Fallopian tube (tissue), 1 donor: ENCODE data around the genes TSPAN5, METAP1, TRMT10A and DDIT4L.

DNA sequence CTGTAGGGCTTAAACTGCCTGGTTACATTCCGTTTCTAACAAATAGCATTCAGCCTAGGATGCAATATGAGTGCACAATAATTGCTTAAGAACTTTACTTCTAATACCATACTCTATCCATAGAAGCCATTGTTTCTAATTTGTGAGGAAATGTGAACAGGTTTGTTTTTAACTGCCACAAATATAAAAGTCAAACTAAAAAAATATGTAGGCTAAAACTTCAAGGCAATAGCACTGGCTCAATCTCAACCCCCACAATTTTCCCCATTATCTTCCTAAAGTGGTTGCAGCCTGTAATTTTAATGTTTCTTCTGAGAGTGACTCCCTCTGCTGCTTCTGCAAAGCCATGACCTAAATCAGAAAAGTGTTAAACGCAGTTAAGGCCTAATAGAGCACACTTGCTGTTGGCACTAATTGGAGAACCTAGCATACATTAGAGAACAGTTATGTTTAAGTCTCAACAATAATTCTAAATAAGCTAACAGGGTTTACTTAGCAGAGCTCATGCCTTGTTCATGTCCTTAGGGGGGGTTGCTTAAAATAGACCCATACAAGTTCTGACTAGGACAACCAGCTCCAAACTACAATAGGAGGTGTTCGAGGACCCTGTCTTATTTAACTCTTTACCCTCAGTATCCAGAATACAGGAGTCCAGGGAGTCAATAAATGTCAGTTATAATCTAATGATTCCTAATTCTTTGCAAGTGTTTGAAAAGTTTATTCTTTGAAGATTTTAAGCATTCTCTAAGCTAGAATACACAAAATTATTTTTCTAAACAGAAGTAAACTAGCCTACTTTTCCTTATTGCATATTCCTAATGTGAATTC, 4.0 kb downstream of the UNC5C start:
- PRO-cap = no peak

- PRO-cap = no peak
Observed at GRCh38 chr4:97148785-97149233, 994.5 kb downstream of the STPG2 start.

- PRO-cap = no peak
Observed at GRCh38 chr4:98284607-98285101, 23.5 kb downstream of the RAP1GDS1 start.

DNA sequence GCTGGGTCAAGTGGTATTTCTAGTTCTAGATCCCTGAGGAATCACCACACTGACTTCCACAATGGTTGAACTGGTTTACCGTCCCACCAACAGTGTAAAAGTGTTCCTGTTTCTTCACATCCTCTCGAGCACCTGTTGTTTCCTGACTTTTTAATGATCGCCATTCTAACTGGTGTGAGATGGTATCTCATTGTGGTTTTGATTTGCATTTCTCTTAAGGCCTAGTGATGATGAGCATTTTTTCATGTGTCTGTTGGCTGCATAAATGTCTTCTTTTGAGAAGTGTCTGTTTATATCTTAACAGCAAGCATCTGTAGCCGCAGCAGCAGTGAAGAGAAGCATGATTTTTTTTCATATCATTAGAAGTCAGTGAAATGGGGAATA, 27.4 kb downstream of the RAP1GDS1 start:
- PRO-cap = no peak

- PRO-cap = no peak
Observed at GRCh38 chr4:98570833-98571404, 87.5 kb downstream of the TSPAN5 start.

- PRO-cap = no peak
Observed at GRCh38 chr4:98652918-98653461, 5.4 kb downstream of the TSPAN5 start.

DNA sequence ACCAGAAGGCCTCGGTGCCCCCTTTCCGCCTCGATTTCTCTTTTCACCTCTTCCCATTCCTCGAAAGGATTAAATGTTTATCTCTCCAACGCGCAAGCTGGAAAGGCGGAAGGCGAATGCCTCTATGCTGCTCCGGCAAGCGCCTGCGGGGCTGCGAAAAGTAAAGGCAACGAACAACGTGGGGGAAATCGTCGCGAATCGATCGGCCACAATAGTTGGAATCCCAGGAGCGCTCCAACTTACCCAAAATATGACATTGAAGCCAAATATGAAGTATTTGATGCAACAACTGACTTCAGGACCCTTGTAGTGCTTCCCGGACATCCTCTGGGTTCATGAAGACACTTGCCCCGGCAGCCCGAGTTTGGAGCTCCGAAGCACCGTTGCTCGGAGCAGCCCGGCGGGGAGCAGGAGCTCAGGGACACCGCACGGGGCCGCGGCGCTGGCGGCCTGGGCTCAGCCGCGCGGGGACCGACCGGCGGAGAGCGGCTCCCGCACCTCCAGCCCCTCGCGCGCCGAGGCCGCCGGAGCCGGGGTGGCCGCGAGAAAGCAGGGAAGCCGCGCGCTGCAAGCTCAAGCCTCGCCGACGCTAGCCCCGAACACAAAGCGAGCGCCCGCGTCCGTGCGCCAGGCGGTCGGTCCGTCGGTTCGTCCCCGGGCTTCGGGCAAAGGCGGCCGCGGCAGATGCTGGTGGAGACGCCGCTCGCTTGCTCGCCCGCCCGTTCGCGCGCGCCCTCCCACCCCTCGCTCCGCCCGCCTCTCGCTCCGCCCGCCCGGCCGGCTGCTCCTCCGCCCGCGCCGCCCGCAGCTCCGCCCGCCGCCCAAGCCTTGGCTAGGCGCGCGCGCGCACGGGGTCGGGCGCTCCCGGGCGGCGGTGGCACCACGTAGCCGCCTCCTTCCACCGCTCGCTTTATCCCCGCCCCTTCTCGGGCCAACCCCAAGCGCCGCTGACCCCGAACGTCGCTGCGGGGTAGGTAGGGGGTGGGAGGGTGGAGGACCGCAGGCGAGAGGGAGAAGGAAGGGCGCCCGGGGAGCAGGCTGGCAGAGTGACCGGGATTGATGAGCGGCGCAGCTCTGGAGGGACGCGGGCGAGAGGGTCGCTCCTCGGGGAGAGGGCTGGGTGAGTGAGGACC, at the start of gene TSPAN5:
Gene TSPAN5, minus strand, starts transcription at position 709 of the 1,133 bp plus-strand sequence.
- PRO-cap = bidirectional peak, plus-strand start at position 1,044 of the sequence, minus-strand start at position 709 of the sequence

GRCh38 chr4:98660063-98660649, 1.7 kb upstream of the TSPAN5 start:
- PRO-cap = no peak

DNA sequence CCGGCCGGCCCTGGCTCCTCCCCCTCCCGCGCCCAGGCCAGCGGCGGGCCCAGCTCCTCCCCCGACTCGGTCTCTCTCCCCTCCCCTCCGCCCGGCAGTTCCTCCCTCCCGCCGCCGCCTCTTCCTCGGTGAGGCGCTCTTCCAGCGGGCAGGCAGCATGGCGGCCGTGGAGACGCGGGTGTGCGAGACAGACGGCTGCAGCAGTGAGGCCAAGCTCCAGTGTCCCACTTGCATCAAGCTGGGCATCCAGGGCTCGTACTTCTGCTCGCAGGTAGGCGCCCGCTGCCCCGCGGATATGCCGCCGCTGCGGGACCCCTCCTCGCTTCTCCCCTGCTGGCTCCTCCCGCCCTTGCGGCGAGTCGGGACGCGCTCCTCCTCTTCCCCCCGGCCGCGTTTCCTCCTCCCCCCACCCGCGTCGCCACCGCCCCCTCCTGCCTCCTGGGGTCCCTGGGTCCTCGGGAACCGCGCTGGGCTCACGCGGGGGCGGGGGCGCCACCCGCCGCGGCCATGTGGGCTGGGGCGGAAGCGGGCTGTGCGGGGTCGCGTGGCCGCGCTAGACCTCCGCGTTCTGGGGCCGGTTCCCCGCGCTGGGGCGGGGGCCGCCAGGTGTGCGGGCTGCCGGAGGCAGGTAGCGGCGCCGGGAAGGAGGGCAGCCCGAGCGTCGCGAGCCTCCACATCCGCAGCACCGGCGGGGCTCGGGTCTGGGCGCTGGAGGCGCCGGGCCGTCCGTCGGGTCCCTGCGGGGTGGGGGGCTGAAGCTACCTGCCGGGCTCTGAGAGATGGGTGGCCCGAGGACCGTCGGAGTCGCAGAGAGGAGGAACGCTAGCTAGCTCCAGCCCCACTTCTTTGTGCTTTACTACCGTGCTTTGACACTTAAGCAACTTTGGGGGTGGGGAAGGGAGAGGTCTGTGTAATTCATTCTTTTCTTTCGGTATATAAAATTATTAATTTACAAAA, at the start of gene METAP1:
Gene METAP1, plus strand, starts transcription at position 125 of the 957 bp plus-strand sequence.
- PRO-cap = bidirectional peak, plus-strand start at position 125 of the sequence, minus-strand start outside the sequence; bidirectional peak, plus-strand start at position 495 of the sequence, minus-strand start at position 351 of the sequence; bidirectional peak, plus-strand start outside the sequence, minus-strand start at position 848 of the sequence

GRCh38 chr4:99013430-99014009, 18.0 kb downstream of the METAP1 start:
- PRO-cap = bidirectional peak, plus-strand start at chr4:99013818, minus-strand start at chr4:99013536

DNA sequence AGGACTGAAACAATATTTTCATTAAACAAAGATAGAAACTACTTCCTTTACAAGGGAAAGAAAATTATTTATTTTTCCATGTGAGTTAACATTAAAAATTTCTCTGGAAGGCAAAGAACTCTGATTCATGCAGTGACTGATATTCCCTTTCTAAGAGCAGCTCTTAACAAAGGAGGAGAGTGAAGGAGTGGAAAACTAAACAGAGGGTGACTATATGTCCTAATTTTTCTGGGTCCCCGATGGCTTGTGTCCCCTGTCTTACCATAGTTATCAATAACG, 40.1 kb downstream of the ADH7 start:
- PRO-cap = no peak

DNA sequence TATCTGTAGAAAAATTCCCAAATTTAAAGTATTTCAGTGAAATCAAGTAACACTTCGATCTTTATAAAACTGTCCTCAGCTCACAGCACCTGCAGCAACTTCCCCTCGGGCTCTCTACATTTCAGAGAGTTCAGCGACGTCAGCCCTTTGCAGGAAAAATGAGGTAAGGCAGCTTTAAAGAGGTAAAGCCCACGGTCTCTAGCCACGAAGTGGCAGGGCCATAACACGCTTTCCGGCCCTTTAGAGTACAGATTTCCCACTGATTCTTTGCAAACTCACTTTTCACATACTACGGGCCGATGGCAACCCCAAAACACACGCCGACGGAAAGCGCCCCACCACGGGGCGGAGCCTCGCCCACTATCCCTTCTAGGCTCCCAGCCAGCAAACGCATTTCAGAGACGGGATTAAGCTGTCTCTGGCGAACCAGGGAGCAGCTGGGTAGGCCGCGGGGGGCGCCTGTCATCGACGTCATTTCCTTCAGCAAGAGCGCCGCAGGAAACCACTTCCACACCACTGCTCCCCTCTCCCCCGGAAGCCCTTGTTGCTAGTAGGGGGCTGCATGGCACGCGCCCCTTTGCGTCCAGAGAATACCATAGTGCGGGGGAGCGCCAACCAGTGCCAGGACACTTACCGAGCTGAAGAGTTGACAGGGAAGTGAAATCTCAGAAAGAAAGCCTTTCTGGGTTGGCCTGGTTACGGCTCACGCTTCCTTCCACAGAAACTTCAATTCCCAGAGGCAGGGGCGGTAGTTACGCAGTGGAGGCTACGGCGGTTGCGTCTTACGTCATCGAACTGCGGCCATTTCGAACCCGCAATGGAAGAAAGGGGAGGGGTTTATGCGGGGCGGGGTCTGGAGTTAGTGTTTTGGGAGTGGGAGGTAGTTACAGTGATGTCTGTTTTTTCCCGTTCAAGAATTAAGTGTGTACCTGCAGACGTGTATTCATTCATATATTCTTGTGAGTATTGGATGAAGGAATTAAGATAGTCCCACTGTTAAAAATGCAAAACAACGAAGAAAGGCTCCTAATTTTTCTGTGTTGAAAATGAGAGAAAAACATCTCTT, at the start of gene TRMT10A:
Gene TRMT10A, minus strand, starts transcription at position 761 of the 1,066 bp plus-strand sequence.
- PRO-cap = bidirectional peak, plus-strand start at position 120 of the sequence, minus-strand start at position 116 of the sequence; unidirectional peak, minus-strand start at position 149 of the sequence; bidirectional peak, plus-strand start at position 486 of the sequence, minus-strand start at position 332 of the sequence; bidirectional peak, plus-strand start at position 865 of the sequence, minus-strand start at position 735 of the sequence

GRCh38 chr4:100190368-100191151, at the start of gene DDIT4L:
Gene DDIT4L, minus strand, starts transcription at chr4:100190468.
- PRO-cap = bidirectional peak, plus-strand start at chr4:100190600, minus-strand start at chr4:100190467

DNA sequence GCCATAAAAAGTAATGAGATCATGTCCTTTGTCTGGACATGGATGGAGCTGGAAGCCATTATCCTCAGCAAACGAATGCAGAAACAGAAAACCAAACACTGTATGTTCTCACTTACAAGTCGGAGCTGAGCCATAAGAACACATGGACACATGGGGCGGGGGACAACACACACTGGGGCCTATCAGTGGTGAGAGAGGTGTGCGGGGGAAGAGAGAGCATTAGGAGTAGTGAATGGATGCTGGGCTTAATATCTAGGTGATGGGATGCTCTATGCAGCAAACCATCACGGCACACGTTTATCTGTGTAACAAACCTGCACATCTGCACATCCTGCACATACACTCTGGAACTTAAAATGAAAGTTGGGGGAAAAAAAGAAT, 81.2 kb downstream of the EMCN start:
- PRO-cap = no peak

GRCh38 chr4:100895445-100896040, 377.7 kb upstream of the EMCN start:
- PRO-cap = no peak

DNA sequence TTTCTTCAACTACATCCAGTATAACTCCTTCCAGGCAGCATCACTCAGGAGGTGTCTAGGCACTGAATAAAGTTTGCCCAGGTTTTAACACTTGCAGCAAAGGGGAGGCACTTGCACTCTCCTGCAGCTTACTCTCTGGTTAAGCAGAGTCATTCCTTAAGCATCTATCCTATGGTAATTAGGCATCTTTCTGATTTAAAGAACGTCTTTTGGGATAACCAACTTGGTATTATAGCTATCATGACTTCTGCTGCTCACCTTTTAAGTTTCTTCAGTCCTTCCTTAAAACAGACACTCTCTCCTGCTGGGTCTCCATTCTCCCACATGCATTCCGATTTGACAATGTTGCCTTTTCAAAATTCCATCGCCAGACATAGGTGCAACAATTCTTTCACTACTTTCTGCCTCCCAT, 325.6 kb downstream of the PPP3CA start:
- PRO-cap = no peak

DNA sequence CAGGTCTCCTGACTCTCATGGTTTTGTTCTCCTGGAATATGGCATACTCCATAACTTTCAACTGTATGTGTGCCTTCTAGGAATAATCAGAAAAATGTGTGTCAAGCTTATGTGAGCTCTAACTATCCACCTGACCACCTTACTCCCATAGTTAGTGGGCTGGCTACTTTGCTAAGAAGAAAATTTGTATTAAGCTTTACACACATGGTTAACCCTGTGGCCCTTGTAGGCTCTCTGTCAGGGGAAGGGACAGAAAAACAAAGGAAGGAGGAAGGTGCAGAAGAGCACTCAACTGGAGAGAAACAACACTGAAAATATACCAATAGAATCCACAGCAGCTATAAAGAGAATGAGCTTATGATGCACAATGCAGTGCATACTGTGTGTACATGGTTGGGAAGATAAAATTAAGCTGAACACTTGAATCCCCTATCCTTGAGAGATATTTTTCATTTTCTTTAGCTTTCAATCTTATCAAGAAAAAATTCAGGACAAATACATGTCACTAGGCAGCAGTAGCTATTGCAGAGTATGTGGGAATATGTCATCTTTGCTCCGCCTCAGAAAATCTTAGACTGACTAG, 84.6 kb downstream of the PPP3CA start:
- PRO-cap = no peak

GRCh38 chr4:101328325-101328976, 18.9 kb downstream of the PPP3CA start:
- PRO-cap = no peak

GRCh38 chr4:101348728-101348871, 1.3 kb upstream of the PPP3CA start:
- PRO-cap = no peak

GRCh38 chr4:102139211-102139653, 206.1 kb downstream of the SLC39A8 start:
- PRO-cap = no peak